ENCODE measurements around a stretch of chr7.

- PRO-cap, 2 experiments, result no peak in any of the 2 experiments
- RAMPAGE, long total RNA, 4 experiments, result no peak in any of the 4 experiments
Observed at GRCh38 chr7:130538382-130539532, 46.9 kb downstream of the MEST start.

- PRO-cap, 2 experiments, result no peak in any of the 2 experiments
- RAMPAGE, long total RNA, 4 experiments, result no peak in any of the 4 experiments
Observed at GRCh38 chr7:130542914-130544297, 51.5 kb downstream of the MEST start.

GRCh38 chr7:130897854-130898622 is 164.0 kb upstream of the KLF14 start:
- PRO-cap, 2 experiments, result no peak in any of the 2 experiments
- RAMPAGE, long total RNA, 4 experiments, result no peak in any of the 4 experiments

- PRO-cap, 2 experiments, result no peak in any of the 2 experiments
- RAMPAGE, long total RNA, 4 experiments, result no peak in any of the 4 experiments
Observed at GRCh38 chr7:130935433-130936199, 201.6 kb upstream of the KLF14 start.

DNA sequence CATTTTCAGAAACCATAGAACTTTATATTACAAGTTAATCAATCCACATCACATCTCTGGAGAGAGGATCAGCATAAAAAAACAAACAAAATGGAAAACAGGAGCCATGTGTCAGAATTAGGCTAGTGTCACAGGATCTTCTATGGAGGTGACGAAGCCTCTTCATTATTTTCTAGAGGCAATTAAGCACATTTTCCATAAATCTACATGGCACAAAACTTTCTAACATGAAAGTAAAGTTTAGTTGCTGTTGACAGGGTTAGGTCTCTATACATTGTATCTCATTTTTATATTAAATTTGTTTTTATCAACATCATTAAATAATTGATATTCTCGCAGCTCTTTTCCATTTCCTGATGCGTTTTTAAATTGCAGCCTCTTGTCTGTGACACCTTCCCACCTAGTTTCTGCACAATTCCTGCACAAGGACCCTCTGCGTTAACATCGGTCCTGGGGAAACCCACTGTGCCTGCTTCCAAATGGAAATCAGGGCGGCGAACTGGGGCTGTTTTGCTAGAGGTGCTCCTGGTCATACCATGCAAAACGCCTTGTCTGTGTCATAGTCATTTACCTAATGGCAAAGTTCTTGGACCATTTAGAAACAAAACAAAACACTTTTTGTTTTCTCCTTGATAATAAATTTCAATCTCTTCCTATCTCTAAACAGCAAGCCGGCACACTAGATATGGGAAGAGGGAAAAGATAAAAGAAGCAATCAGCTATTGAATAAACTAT is 206.7 kb upstream of the KLF14 start:
- PRO-cap, 2 experiments, result no peak in any of the 2 experiments
- RAMPAGE, long total RNA, 4 experiments, result no peak in any of the 4 experiments

DNA sequence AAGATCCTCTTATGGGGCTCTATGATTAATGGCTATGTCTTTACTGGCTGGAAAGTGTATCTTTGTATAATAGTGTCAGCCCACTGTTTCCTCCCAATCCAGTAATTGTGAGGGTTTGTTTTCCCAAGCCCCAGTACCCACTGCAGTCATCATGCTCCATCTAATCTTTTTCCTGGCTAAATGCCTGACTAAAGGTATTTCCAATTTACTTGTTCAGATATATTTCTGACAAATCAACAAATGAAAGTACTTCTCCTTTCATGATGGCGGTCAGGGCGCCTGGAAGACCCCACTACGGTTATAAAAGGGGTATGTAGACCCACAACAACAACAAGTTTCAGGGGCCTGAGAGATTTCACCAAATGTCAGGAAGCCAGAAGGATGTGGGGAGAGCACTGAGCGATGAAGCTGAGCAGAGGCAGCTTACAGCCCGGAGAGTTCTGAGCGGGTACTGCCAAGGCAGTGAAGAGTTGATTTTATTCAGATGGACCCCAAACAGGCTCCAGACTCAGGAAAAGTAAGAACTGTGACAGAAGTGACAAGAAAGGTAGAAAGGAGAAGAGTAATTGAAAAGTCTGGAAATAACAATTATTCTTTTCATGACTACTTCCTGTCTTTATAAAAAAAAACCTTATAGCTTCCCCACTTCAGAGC is 222.7 kb upstream of the KLF14 start:
- PRO-cap, 2 experiments, result no peak in any of the 2 experiments
- RAMPAGE, long total RNA, 4 experiments, result no peak in any of the 4 experiments

GRCh38 chr7:130980440-130981021 is 246.5 kb upstream of the KLF14 start:
- PRO-cap, 2 experiments, result no peak in any of the 2 experiments
- RAMPAGE, long total RNA, 4 experiments, result no peak in any of the 4 experiments

DNA sequence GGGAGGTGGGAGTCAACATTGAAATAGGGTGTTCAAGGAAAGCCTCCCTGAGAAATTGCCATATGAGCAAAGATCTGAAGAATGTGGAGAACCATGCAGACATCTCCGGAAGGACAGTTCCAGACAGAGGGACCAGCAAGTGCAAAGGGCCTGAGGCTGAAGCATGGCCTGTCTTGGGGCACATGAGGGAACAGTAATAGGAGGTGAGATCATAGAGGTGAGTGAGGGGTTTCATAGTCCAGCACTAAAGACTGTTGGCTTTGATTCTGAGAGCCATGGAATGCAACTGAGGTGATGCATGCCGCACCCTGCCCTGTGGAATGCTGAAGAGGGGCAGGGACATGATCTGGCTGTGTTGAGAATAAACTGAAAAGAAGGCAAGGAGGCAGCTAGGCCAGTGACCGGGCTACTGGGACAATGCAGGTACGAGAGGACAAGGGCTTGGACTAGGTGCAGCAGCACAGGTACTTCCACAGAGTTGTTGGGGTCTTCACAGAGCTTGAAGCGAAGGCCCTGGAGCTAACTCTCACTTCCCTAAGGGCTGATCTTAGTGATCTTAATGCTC is 253.1 kb upstream of the KLF14 start:
- PRO-cap, 2 experiments, result peak in 1 of 2 experiments; most common plus-strand start position 397 of the sequence (in 1)
- RAMPAGE, long total RNA, 4 experiments, result no peak in any of the 4 experiments

- PRO-cap, 2 experiments, result peak in 1 of 2 experiments; most common minus-strand start chr7:131060320 (in 1)
- RAMPAGE, long total RNA, 4 experiments, result no peak in any of the 4 experiments
Observed at GRCh38 chr7:131059457-131060532, 267.9 kb upstream of the MKLN1 start.

GRCh38 chr7:131109535-131110285 is 218.0 kb upstream of the MKLN1 start:
- PRO-cap, 2 experiments, result peak in 2 of 2 experiments; most common plus-strand start chr7:131110029 (in 1); most common minus-strand start chr7:131109967 (in 1)
- RAMPAGE, long total RNA, 4 experiments, result start-site peak on the plus strand in 2 of 4 experiments, at chr7:131110029-131110146 at its widest, 19 to 22 reads per replicate; start-site peak on the minus strand in 4 of 4 experiments, at chr7:131109882-131110000 at its widest, 185 to 562 reads per replicate

DNA sequence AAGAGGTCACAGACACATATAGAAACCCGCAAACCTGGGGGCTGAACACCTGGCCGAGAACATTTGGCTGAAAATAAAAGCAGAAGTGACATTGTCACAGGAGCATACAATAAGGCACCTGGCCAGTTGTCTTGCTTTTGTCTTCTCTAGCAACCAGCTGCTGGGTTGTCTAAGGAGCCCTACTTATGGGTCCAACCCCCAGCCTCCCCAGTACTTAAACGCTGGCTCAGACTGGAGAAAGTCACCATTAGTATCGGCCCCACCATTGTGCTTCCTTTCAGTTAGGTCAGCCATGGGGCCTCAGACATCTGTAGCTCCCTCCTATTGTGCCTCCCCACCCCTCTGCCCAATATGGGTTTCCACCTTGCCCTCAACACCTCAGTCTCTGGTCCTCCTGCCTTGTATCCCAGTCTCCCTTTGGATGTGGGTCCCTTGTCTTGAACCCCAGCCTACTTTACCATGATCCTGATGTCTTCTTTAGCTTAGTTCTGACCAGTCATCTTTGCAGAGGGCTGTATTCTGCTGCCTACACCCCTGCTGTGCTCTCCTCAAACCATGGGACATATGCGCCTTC is 203.3 kb upstream of the MKLN1 start:
- PRO-cap, 2 experiments, result no peak in any of the 2 experiments
- RAMPAGE, long total RNA, 4 experiments, result no peak in any of the 4 experiments

- PRO-cap, 2 experiments, result peak in 2 of 2 experiments; most common plus-strand start chr7:131327405 (in 1); most common minus-strand start chr7:131327260 (in 1)
- RAMPAGE, long total RNA, 4 experiments, result no peak in any of the 4 experiments
Observed at GRCh38 chr7:131327032-131327550, 585 bp upstream of the MKLN1 start.

- PRO-cap, 2 experiments, result no peak in any of the 2 experiments
- RAMPAGE, long total RNA, 4 experiments, result no peak in any of the 4 experiments
Observed at GRCh38 chr7:131480289-131481449, 75.8 kb downstream of the PODXL start.

DNA sequence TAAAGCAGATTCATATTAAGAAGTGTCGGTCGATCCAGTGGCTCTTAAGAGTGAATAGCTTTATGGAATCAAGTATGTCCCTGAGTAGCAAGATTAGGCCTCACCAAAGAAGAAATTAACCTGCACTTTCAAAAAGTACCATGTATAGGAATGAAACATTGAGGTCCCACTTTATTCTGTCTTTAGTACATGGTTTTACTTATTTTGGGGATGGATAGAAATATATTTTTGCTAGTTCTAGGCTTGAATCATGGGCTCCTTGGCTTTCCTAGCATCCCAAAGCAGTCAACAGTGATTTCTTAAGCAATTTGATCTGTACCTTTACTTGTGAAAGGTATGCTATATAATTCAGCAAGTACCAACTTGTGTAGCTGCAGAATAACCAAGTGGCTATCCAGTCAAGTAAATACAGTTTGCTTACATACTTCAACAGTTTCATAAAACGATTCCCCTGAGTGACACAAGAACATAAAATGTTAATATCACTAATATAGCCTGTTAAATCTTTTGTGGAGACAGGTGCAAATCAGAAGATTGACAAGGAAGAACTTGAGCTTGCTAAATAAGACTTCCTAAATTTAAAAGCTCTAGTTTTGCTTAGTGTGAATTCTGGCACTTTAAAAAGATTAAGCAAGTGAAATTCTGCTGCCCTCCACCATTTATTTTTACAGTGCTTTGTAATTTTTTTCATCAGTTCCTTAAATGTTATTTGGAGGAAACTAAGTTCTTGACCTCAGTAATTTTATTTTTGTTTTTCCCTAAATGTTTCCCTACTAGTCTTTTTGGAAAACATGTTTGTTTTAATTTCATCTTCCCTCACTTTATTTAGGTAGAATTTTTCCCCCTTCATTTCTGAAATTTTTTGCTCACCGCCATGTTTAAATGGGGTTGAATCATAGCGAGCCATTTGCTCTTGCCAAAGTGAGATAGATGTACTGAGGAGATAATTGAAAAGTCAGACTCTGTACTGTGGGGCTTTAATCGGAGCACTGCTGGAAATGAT is 67.1 kb downstream of the PODXL start:
- PRO-cap, 2 experiments, result no peak in any of the 2 experiments
- RAMPAGE, long total RNA, 4 experiments, result no peak in any of the 4 experiments

GRCh38 chr7:131497502-131498664 is 58.5 kb downstream of the PODXL start:
- PRO-cap, 2 experiments, result no peak in any of the 2 experiments
- RAMPAGE, long total RNA, 4 experiments, result no peak in any of the 4 experiments

DNA sequence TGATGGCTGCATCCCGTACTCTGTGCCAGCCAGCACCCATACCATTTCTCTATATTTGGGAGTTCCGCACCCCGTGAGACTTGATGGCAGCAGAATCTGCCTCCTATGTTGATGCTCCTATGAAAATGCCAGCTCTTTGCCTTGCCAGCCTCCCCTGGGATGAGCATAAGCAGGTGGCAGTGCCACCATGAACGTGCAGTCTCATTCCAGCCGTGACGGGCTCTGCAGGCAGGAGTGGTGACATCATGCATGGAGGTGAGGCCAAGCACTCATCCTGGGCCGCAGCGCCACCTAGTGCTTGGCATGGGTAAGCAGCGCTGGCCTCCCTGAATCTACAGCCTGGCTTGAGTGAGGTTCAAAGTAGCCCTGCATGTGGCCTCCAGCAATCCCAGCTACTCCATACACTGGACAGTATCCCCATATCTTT is 43.0 kb downstream of the PODXL start:
- PRO-cap, 2 experiments, result peak in 1 of 2 experiments; most common minus-strand start position 224 of the sequence (in 1)
- RAMPAGE, long total RNA, 4 experiments, result no peak in any of the 4 experiments

DNA sequence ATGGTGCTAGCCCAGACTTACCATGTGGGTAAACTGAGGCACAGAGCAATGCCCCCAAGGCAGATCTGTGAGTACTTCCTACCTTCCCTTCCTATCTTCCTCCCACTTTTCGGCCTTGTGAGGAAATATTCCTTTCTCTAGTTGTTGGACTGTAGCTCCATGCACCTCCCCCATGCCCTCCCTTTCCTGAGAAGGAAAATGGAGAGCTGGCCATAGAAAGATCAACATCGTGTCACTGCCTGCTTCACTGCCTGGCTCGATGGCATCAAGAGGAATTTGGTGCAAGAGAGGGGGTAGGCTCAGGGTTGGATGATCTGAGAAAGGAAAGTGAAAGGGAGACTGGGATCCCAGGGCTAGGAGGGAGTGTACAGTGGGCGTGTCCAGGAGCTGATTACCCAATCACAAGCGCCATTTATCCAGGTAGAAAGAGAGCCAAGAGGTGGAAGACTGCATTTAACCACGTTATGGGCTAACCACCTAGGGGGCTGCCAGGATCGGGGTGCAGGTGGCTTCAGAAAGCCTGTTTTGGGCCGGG is 10.4 kb downstream of the PODXL start:
- PRO-cap, 2 experiments, result peak in 1 of 2 experiments; most common plus-strand start position 423 of the sequence (in 1); most common minus-strand start position 316 of the sequence (in 1)
- RAMPAGE, long total RNA, 4 experiments, result no peak in any of the 4 experiments

- PRO-cap, 2 experiments, result no peak in any of the 2 experiments
- RAMPAGE, long total RNA, 4 experiments, result no peak in any of the 4 experiments
Observed at GRCh38 chr7:132251176-132251710, 325.0 kb downstream of the PLXNA4 start.

DNA sequence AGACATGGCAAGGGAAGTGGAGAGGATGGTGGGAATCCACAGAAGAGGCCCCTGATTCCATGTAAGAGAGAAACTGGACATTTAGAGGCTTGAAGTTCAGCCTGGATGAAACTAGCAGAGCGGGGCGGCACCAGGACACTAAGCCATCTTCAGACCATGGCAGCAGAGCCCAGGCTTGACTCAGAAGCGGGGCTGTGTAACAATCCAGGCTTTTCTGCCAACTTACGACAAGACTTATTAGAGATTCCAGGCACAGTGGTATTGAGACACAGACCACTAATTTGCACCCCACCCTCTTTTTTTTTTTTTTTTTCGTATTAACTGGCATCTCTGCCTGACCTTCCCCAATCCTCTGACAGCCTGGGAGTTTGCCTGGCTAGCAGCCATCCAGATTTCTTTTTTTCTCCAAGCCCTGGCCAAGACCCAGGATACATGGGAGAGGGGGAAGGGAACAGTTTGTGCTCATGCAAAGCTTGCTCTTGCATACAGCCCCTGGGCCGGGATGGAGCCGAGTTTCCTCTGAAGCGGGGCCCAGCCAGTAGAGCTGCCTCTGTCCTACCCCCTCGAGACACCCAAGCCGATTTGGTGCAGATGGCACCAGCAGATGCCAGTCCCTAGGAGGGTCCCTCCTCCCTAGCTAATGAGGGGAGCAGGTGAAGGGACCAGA is 182.4 kb downstream of the PLXNA4 start:
- PRO-cap, 2 experiments, result no peak in any of the 2 experiments
- RAMPAGE, long total RNA, 4 experiments, result no peak in any of the 4 experiments

DNA sequence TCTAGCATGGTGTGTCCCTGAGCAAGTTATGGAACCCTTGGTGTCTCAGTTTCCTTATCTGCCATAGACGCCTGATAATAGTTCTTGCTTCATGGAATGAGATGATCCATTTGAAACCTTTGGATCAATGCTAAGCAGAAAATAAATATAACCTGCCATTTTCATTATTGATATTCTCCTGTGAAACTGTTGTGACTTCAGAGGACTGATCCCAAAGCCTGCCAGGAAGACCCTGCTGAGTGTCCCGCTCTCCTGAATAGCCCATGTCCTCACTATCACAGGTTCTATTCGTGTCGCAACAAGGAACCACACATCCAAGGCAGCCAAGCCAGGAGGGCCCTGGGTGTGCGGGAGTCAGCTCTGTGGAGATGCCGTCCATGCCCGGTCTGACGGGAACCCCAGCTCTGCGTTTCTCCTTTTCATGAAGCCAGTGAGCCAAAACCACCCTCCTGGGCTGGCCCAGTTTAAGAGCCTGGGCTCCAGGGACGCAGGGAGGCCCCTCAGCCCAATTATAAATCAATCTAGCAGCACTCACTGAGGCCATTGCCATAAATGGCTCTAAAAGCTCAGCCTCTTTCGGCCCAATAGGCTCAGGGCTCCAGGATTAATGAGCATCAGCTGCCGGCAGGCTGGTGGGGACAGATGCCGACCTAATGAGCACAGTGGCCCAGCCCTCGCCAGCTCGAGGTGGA is 178.0 kb downstream of the PLXNA4 start:
- PRO-cap, 2 experiments, result no peak in any of the 2 experiments
- RAMPAGE, long total RNA, 4 experiments, result no peak in any of the 4 experiments